Myometrial cell (primary cell): ENCODE measurements around a stretch of chr20.

DNA sequence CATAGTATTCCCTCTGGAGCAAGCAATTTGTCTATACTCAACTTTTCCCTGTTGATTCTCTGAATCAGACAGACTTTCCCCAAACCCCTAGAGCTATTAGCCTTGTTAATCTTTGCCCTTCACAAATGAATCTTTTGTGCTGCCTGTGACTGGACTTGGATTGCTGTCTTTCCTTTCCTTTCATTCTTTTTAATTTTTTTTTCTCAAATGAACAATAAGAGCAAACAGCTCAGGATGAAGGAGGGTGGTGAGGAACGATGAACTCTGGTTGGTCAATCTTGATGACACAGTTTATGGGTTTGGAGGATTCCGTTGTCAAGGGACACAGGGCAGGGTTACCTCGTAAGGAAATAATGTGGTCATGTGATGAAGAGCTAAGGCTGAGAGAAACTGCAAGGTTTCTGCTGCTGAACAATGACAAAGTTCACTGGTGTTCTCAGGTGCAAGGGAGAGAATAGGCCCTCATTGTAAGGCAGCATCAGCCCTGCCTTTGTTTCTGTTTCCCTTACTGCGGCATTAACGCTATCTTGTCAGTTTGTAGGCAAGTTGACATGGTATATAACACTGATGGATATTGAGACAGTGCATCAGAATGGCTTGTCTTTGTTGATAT lies 274.9 kb upstream of the BMP2 start:
- RAMPAGE, long total RNA = no peak

DNA sequence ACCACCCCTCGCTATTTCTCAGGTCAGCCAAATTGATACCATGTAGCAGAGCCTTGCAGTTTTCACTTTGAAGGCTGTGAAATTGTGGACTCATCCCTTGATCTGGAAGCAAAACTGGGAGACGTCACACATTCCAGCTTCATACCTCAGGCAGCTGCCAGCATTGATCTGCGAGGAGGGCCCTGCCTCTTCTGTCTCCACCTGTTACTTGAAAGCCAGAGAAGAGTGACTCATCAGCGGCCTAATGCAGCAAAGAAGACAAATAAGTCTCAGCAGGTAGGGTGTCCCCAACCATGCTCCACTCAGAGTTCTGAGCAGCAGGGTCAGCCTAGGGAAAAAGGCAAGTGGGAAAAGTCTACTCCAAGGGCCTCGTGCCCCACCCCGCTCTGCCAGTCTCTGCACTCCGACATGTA lies 69.4 kb upstream of the BMP2 start:
- RAMPAGE, long total RNA = no peak

DNA sequence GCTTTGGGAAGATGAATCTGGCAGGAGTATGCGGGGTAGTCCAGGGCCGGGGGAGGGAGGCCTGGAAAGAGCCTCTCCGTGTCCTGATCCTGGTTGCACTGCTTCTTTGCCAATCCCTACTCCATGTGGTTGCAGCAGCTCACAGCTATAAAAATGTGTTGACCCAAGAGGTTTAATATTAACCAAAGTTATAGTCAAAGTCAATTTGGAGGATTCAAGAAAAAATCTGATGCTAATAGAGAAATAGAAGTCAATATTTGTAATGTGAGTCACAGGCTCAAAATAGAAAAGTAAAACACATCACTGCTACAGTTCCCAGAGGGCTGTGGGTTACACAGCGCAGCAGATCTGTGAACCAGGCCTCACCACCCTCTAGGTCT lies 63.3 kb upstream of the BMP2 start:
- RAMPAGE, long total RNA = no peak

- RAMPAGE, long total RNA = no peak
These were observed 815 bp downstream of the BMP2 start for GRCh38 chr20:6768062-6768940.

DNA sequence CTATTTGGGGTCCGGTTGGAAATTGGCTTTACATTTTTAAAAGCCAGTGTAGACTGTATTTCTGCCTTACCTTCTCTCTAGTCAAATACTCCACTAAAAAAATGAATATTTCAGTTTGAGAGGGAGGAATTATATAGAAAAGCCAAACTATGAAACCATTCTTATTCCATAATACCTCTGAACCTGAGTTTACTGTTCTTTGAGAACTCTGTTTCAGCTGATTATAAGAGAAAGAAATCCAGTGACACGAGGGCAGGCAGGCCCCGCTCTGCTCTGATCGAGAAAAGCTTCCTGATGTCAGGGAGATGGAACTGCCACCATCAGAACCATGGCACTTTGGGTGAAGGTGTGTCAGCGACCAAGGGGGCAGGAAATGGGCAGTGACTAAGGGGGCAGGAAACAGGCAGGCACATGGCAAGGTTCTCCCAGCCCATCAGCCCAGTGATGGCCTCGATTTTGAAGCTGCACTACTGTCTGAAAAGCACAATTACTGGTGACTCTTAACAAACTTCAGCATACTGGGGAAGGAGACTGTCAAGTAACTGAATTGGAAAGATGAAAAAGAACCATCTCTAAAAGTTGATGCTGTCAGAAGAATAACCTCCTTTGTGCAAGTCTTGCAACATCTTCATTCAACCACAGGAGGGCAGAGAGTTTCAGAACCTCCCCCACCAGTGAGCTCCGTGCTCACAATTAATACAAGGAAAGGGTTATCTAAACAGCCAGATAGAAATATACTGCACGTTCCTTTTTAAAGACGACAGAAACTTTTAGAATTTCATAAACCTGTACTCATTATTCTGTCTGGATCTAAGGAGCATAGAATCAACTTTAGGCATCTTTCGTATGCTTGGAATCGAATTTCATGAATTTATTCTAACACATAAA lies 39.2 kb downstream of the TMX4 start:
- RAMPAGE, long total RNA = no peak

GRCh38 chr20:8161530-8162218 lies 29.6 kb downstream of the PLCB1 start:
- RAMPAGE, long total RNA = no peak

DNA sequence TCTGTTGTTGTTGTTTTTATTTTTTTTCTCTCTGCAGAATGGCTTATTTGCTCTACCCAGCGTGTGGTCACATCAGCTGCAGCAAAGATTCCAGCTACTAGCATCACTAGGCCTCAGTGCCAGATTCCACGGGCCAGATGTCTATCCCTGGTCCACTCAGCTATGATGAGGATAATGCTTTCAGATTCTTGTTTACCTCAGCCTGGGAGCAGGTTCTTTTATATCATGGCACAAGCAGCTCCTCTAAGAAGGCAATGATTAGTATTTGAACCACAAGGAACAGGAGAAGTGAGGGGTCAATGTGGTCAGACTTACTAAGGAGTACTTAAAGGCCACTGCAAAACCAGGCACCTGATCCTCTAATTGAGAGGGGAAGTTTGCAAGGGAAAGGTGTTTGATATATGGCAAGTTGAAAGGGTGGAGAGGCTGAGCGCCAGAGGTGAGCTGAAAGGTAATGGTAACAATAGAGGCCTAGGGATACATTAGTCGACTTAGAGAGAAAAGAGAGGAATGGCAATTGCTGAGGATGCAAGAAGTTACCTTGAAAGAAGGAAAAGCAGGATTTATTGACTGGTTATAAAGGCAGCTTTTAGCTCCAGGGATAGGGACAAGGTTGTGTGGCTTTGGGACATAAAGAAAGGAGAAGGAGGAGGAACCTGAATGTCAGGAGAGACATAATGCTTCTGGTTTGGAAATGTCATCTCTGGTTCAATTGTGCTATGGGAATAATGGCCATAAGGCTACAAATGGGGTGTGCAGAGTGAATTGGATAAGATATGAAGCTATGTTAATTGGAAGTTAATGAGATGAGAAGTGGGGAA lies 110.3 kb downstream of the PLCB1 start:
- RAMPAGE, long total RNA = no peak

- RAMPAGE, long total RNA = no peak
These were observed 342.1 kb downstream of the PLCB1 start for GRCh38 chr20:8473852-8474931.

GRCh38 chr20:9225806-9226356 lies 157.0 kb downstream of the PLCB4 start:
- RAMPAGE, long total RNA = no peak

DNA sequence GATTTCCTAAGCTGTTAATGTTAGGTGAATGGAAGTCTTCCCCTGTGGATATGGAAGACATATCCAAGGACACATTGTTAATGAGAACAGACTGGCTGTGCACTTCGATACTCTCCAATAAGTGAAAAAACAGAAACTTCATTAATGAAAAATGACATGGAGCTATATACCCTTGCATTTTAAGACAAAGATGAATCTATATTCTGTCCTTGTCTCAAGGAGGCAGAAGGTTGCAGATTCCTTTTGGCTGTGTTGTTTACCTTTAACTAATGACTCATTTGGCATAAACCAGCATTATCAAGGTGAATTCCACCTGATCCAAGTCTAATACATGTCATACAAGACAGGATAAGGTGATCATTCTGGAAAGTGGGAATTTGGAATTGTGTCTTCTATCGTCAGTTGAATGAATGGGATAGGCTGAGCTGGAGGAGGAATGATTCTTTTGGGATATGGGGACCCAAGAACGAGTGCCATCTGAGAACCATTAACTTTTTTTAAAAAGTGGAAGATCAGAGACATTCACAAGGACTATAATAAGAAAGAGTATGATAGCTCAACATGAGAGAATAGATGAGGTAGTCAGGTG lies 192.9 kb downstream of the PLCB4 start:
- RAMPAGE, long total RNA = no peak

DNA sequence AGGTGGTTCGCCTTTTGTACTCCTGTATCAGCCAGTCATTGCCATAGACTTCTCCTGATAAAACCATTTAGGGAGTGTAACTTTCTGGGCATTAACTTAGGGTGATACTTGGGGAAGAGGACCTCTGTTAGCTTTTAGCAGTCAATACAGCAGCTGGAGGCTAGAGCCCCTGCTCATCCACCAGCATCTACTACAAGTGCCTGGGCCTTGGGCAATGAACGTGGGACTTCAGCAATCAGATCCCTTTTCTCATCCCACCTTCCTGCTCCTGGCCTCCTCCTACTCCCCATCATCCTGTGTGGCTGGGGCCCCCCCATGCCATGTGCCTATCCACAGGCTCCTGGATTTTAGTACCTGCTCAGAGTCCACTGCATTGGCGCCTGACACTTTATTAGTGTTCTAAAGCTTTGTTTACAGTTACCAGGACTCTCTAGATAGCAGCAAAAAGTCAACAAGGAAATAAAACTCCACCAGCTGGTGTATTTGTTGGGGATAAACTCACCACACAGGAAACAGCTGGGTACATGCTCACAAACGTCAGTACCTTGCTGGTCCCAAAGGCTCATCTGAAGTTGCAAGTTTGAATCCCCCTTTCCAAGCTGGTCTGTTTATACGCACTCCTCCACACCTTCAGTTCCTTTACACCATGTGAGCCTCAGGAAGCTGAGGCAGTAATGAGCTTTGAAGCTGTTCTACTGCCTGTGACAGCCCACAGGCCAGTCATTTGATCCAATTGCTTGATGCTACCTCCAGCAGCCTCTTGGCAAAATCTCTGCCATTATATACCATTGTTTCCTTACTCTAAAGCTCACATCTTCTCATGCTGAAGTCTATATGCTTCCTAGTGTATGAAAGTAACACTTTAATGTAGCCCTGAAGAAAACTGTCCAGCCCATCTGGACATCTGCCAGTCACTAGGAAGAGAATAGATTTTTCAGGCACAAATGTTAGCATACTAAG lies 76.4 kb downstream of the ANKEF1 start:
- RAMPAGE, long total RNA = no peak

GRCh38 chr20:10221048-10221516 lies 2.5 kb downstream of the SNAP25 start:
- RAMPAGE, long total RNA = no peak

DNA sequence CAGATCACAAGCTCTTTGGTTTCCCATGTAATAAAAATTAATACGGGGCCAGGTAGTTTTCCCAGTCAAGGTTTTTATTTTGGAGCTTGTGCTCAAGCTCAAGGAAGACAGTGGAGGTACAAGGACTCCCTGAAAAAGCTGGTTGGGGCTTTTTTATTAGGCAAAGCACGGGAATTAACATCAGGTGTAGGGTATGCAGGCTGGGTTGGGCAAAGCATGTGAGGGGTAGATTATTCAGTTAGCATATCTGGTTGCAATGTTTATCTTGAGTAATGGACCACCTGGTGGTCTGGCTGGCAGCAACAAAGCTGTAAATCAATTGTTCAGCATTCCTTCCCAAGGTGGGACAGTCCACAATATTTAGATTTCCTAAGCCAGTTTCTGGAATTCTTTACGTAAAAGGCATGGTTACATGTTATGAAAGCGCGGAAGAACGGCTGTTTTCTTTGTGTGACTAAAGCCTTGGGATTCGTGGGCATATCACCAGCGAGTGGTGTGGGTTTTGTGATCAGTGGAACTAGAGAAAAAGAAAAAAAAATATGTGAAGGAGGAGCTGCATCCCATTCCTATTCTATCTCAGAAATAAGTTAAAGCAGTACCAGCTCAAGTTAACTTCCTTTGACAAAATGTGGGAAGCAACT lies 81.7 kb downstream of the MKKS start:
- RAMPAGE, long total RNA = no peak

DNA sequence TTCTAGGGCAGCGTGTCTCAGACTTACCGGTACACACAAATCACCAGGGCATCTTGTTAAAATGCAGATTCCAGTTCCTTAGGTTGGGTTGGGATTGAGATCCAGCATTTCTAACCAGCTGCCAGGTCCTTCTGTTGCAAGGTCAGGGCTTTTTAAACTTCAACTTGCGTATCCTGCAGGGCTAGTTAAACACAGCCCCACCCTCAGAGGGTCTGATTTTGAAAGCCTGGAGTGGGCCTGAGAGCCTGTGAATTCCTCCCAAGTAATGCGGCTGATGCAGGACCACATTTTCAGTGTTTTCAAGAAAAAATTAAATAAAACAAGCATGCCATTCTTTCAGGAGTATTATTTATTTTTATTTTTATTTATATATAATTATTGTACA lies 65.3 kb downstream of the MKKS start:
- RAMPAGE, long total RNA = no peak

GRCh38 chr20:10508370-10509410 lies 73.6 kb downstream of the SLX4IP start:
- RAMPAGE, long total RNA = no peak

DNA sequence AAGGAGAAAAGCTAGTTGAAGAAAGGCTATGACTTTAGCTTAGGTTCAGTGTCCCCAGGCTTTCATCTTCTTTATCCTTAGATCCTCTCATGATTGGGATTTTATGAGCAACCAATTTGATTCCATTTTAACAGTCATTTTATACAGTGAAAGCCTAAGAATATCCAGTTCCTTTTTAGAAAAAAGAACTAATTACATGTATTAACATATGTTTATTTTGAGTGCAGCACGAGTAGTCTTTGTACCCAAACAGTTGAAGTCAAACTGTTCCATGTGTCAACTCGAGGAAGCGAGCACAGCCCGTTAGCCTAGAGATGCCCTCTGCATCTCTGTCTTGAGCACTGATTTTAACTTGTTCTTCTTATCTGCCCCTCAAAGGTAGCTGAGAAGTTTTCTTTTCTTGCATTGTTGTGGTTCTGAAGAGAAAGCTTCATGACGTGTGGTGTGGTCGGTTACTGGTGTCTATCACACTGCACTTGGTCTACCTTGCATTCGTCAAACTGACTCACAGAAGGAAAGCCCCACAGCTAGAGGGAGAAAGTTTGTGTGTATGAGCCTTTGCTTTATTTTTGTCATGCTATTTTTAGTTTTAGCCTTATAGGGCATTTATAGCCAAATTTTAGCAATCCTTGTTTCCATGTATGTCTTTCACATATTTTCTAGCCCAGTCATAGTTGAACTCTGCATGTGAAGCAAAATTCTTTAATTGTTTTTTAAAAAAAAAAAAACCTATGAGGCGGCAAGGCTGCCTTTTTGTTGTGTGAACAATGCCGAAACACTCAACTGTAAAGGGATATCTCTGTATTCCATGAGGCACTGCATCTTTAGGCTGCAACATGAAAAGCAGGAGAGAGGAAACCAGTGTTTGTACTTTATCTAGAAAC lies 115.1 kb downstream of the JAG1 start:
- RAMPAGE, long total RNA = no peak

GRCh38 chr20:11097537-11097902 lies 423.7 kb upstream of the JAG1 start:
- RAMPAGE, long total RNA = no peak

DNA sequence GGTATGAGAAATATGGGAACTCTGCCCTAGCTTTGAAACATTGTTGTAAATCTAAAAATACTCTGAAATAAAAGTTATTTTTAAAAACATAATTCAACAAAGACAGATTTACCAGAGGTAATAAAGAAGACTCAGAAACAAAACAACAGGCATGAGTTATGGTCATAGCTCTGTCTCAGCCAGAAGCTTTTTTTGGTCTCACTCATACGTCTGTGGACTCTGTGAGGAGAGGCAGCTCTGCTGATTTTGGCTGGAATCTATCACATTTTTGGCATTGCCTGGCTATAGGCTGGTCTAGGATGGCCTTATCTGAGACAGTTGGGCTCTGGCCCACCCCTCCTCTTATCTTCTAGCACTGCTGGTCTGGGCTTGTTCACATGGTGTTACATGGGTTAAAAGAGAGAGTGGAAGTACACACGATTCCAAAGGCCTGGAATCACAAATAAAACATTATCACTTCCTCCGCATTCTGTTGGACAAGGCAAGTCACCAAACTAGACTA lies 514.0 kb upstream of the BTBD3 start:
- RAMPAGE, long total RNA = no peak

DNA sequence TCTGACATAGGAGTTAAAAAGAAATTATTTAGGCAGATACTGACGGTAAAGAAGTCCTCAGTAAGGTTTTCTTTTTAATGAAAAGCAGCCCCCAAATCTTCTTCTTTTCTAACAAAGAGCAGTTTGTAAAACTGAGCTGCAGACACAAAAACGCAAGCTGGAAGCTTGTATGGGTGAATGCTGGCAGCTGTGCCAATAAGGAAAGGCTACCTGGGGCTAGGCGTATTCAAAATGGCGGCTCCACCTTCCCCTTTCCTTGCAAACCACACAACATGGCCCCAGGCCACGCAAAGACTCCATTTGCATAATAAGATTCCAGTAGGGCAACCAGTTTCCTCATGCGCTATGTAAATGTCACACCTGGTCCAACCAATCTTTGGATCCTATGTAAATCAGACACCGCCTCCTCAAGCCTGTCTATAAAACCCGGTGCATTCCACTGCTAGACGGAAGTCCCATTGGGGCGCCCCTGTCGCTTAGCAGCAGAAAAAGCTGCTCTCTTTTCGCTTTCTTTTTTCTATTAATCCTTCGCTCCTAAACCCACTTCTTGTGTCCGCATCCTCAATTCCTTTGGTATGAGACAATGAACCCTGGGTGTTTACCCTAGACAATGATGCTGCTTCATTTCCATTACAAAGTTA lies 505.9 kb upstream of the BTBD3 start:
- RAMPAGE, long total RNA = no peak

GRCh38 chr20:11890259-11891129 lies 27.2 kb upstream of the BTBD3 start:
- RAMPAGE, long total RNA = no peak